SK-N-DZ (cell line): ENCODE results near the gene LORICRIN.

GRCh38 chr1:151168929-151169147, 2.9 kb downstream of the SCNM1 start:
RAMPAGE:
- cytosol, long total RNA, result no peak
- nucleus, long total RNA, result no peak

GRCh38 chr1:151198194-151198484, 213 bp upstream of the PIP5K1A start:
RAMPAGE:
- cytosol, long total RNA, result no peak
- nucleus, long total RNA, result no peak

RAMPAGE:
- cytosol, long total RNA, result no peak
- nucleus, long total RNA, result no peak
Measured at GRCh38 chr1:151342352-151342970, 4.6 kb downstream of the RFX5 start.

RAMPAGE:
- cytosol, long total RNA, result no peak
- nucleus, long total RNA, result no peak
Measured at GRCh38 chr1:151405069-151405815, 5.9 kb downstream of the PSMB4 start.

DNA sequence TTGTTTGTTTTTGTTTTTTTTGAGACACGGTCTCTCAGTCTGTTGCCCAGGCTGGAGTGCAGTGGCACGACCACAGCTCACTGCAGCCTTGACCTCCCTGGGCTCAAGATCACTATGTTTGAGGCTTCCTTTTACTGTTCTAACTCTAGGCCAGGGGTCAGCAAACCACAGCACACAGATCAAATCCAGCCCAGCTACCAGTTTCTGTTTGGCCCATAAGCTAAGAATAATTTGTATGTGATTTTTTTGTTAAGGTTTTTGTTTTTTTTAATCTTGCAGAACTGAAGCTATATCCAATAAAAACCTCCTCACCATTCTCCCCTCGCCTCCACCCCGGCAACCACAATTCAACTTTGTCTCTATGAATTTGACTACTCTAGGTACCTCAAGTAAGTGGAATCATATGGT, 25.8 kb downstream of the PSMB4 start:
RAMPAGE:
- cytosol, long total RNA, result no peak
- nucleus, long total RNA, result no peak

DNA sequence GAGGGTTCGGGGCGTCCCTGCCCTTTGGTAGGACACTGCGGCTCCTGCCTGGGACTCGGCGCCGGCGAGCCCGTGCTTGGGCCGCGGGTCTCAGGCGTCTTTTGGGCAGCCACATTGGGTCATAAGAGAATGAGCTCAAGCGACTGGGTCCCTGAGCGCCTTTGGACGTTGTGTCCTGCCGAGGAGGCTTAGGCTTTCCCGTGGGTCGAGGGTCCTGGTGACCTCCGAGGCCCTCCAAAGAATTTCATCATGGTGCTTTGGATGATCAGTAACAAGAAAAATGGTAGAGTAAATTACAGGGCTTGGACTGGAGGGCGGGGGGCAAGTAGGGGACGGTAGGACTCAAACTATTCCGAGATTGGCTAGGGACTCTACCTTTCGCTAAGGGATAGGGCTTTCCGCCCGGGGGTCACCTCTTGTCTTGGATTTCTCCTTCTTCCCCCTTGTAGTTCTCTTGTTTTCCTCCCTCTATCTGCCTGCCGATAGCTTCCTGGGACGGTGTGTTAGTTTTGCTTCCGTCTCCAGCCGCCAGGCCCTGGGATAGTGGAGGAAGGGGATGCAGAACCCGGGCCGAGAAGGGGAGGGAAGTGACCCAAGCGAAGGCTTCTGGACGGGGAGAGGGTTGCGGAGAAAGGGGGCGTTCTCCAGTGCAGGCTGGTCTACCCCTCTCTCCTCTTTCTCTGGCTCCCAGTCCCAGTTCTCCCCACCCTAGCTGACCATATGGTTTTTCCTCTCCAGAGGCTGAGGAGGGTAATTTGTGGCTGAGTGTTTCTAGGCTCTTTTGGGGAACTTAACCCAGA, 718 bp downstream of the TUFT1 start:
RAMPAGE:
- cytosol, long total RNA, result no peak
- nucleus, long total RNA, result no peak

RAMPAGE:
- cytosol, long total RNA, result no peak
- nucleus, long total RNA, result no peak
Measured at GRCh38 chr1:151542595-151543572, 2.8 kb downstream of the TUFT1 start.

GRCh38 chr1:151548697-151549156, 8.6 kb downstream of the TUFT1 start:
RAMPAGE:
- cytosol, long total RNA, result no peak
- nucleus, long total RNA, result no peak

GRCh38 chr1:151612664-151613228, 896 bp downstream of the SNX27 start:
RAMPAGE:
- cytosol, long total RNA, result no peak
- nucleus, long total RNA, result no peak

GRCh38 chr1:151711248-151711685, 5.3 kb downstream of the CELF3 start:
RAMPAGE:
- cytosol, long total RNA, result no peak
- nucleus, long total RNA, result no peak

GRCh38 chr1:151773673-151774091, 10.4 kb upstream of the MRPL9 start:
RAMPAGE:
- cytosol, long total RNA, result no peak
- nucleus, long total RNA, result no peak

DNA sequence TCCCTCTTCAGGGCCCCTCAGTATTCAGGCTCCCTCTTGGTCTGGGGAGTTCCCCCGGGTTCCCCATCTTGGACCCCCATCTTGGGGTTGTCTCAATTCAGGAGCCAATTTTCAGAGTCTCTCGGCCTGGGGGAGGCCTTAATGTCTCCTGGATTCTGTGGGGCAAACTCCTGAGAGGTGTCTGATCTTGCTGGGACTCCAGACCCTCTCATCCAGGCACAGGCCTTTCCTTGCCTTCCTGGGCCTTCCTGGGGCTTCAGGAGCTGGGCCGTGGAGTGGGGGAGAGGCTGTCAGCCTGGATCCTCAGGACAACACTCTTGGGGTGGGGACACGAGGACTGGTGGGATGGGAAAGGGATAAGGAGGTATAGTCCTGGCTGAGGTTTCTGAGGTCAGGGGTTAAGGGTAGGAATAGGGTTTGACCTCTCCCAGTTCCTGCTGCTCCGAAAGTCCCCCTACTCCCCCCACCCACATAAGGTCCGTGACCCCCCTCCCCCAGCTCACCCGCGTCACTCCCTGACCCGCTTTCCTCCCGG, 4.1 kb downstream of the RORC start:
RAMPAGE:
- cytosol, long total RNA, result no peak
- nucleus, long total RNA, result no peak

DNA sequence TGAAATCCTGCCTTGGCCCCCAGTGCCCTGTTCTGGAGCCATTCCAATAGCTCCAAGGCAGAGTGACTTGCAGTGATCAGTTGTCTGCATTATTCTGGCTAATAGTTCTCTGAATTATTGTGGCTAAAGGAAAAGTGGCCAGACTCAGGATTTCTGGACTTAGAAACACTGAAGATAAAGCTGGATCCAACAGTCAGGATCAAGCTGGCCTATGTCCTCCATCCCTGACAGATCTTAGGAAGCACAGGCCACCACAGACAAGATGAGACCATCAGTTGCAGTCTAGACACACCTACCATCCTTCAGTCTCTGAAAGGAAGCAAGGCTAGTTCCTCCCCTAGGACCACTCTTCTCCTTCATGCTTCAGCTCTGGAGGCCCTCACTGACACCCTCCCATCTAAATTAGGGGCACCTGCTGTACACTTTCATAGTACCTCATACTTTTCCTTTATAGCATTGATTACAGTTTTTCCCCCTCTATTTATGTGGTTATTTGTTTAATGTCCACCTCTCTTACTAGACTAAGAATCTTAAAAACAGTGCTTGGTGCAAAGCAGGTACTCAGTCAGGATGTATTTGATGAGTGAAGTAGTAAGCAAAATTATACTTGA, 947 bp upstream of the C2CD4D start:
RAMPAGE:
- cytosol, long total RNA, result no peak
- nucleus, long total RNA, result no peak

RAMPAGE:
- cytosol, long total RNA, result no peak
- nucleus, long total RNA, result no peak
Measured at GRCh38 chr1:152032309-152032785, 4.5 kb downstream of the S100A11 start.

RAMPAGE:
- cytosol, long total RNA, result no peak
- nucleus, long total RNA, result no peak
Measured at GRCh38 chr1:152112065-152113069, 2.9 kb downstream of the TCHH start.

DNA sequence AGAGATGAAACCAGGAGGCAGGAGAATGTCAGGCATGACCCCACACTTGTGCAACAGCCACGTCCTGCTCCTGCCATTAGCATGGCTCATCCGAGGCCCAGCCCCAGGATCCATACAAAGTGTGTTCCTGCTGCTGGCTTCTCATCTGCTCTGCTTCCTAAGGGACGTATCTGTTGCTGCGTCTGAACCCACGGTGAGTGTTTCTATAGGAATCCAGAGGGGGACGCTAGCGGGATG, 160 bp downstream of the LCE4A start:
RAMPAGE:
- cytosol, long total RNA, result no peak
- nucleus, long total RNA, result no peak

GRCh38 chr1:153032417-153033141, 1.6 kb downstream of the SPRR1B start:
RAMPAGE:
- cytosol, long total RNA, result no peak
- nucleus, long total RNA, result no peak

DNA sequence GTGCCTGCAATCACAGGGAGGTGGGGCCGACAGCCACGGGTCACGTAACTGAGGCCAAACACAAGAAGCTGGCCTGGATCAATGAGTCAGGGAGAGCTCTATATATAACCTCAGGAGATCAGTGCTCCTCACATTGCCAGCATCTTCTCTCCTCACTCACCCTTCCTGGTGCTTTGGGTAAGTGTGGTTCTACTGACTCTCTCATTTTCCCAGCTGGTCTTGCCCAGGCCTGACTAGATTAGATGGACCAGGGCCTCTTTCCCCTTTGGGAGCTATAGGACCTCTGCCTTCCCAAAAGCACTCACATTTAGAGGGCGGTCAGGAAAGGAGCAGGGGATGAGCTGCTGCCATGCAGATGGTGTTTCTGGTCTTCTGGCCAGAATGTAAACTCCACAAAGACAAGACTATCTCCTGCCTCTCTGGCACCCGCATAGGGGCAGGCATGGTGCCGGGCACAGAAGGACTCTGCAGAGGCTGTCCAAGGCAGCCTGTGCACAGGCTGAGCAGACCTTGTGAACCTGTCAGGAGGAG, at the start of gene LORICRIN:
Gene LORICRIN (plus strand): TSS at position 131 of the 531 bp plus-strand sequence.
RAMPAGE:
- cytosol, long total RNA, result no peak
- nucleus, long total RNA, result no peak

DNA sequence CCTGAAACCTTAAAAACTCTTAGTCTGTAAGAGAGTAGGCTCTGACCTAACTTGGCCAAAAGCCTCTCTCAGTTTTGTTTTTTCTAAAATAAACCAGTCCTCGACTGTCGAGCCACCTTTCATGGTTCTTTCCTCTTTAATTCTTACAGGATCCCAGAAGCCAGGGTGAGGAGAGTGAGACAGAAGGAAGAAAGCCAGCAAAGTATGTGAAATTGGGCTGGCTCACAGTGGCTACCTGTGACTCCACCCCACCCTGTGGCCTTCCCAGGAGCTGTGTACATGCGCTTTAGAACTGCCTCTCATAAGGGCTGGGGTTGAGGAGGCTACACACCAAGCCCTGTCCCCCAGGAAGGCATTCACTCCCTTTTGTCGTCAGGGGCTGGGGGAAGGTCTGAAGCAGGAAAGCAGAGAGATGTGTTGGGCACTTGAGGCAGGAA, 4.5 kb downstream of the PGLYRP4 start:
RAMPAGE:
- cytosol, long total RNA, result no peak
- nucleus, long total RNA, result no peak

DNA sequence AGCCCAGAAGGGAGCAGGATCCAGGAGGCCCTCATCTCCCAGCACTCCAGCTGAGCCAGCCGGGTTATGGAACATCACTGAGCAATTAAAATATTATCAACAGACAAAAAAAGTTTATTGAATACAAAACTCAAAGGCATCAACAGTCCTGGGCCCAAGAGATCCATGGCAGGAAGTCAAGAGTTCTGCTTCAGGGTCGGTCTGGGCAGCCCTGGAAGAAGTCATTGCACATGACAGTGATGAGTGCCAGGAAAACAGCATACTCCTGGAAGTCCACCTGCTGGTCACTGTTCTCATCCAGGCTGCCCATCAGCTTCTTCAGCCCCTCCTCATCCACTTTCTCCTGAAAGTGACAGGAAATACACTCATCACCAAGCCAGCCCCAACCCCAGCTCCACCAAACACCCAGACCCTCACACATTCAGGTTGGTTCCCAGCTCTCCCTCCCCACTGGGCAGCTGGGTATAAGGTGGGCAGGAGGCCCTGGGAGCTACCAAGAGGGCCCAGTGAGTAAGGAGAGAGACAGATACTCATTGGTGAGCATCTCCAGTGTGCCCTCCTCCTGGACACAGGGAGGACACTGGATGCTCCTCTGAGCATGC, 4.3 kb downstream of the S100A2 start:
RAMPAGE:
- cytosol, long total RNA, result no peak
- nucleus, long total RNA, result no peak